Measurements from ENCODE around the genes FAT4, INTU and SLC7A11.

DNA sequence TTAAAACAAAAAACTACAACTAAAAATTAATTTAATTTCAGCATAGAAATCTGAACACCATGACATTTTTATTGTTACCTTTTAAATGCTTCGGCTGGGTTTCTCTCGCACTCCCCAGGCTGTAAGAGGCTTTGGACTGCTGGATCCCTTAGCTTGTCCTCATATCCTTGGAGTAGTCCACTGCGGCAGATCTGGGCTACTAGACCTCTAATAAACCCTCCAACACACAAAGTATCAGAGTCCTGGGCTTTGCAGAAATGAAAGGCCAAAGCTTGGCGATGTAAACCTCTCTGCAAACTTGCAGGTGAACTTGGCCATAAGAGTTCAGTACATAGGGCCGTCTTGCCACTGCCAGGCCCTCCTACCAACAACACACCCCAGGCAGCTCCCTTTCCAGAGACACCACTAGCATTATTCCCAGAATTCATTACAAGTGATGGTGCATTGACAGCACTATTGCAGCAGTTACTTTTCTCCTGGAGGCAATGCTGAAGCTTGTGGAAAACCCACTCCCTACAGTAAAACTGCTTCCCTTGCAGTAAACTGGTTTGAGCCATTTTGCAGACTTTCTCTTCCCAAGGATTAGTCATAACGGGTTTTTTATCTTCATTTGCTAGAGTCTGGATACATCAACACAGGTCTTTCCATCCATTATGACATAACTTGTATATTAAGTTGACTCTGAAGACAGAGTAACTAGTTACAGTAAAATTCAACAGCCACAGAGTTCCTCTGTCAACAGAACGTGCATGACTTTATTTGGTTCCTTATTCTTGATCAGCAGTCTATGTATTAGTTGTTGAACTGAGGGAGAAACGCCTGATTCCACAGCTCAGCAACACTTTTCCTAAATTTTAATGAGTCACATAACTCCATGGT, 2.4 kb downstream of the ANKRD50 start:
- PRO-cap = no peak

GRCh38 chr4:124948924-124949720, 236.6 kb upstream of the ANKRD50 start:
- PRO-cap = no peak

DNA sequence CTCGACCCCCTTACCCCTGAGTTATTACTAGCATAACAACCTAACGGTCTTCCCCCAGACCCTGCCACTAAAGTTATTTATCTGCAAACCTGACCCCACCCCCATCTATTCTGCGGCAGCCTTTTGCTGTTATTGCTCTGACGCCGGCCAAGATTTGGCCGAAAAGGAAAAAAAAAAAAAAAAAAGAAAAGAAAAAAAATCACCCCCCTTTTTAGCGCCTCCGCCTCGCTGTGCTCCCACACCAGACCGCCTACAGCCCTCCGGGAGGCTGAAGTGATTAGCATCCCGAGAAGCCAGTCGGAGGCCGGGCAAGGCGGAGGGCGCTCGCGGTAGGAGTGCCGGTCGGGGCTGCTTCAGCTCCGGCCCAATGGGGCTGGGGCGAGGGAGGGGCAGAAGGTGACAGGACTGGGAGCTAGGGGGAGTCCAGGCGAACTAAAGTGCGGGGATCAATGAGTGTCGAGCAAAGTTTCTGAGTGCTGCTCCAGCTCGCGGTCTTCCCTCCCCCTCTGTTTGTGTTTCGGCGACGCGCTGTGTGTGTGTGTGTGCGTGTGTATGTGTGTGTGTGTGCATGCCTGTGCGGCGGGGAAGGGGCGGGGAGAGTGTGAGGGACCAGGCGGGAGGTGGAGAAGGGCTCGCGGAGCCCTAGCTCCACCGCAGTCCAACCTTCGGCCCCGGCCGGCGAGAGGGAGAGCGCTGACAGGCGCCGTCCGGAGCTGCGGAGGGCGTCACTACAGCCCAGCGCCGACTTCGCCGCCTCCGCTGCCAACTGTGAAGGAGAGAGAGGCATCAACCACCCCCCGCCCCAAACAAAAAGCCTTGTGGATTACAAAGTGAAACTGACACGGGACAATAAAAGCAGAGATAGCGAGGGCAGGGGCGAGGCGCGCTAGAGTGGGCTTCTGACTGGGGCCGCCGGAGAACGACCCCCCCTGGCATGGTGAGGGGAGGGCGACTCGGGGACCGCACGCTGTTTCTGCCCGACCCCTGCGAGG, at the start of gene FAT4:
TSS of gene FAT4 (plus strand) at position 430 of the 992 bp plus-strand sequence.
- PRO-cap = bidirectional peak, plus-strand start at position 296 of the sequence, minus-strand start at position 275 of the sequence; bidirectional peak, plus-strand start at position 463 of the sequence, minus-strand start at position 439 of the sequence; bidirectional peak, plus-strand start at position 675 of the sequence, minus-strand start at position 508 of the sequence; unidirectional peak, plus-strand start at position 858 of the sequence

DNA sequence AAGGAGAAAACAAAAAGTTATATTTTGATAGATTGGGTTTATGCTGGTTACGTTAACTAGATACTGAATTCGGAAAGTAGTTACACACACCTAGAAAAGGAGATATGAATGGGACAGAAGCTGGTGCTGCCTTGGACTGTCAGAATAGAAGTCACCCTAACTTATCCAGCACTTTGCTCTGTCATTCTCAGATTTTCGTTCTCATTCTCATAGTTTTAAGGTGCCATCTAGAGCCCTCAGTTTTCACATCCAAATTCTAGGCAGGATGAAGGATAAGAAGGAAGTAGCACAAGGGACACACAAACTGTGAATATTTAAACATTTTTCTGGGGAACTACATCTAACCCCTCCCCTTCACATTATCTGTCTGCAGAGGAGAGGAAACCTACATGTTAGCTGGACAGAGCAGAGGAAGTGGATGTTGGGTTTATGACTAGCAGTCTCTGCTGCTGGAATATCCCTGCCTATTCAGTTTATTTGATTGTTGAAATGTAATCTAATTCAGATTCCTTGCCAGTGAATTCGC, 521.9 kb downstream of the FAT4 start:
- PRO-cap = no peak

GRCh38 chr4:126483574-126484450, 1148.9 kb upstream of the INTU start:
- PRO-cap = no peak

DNA sequence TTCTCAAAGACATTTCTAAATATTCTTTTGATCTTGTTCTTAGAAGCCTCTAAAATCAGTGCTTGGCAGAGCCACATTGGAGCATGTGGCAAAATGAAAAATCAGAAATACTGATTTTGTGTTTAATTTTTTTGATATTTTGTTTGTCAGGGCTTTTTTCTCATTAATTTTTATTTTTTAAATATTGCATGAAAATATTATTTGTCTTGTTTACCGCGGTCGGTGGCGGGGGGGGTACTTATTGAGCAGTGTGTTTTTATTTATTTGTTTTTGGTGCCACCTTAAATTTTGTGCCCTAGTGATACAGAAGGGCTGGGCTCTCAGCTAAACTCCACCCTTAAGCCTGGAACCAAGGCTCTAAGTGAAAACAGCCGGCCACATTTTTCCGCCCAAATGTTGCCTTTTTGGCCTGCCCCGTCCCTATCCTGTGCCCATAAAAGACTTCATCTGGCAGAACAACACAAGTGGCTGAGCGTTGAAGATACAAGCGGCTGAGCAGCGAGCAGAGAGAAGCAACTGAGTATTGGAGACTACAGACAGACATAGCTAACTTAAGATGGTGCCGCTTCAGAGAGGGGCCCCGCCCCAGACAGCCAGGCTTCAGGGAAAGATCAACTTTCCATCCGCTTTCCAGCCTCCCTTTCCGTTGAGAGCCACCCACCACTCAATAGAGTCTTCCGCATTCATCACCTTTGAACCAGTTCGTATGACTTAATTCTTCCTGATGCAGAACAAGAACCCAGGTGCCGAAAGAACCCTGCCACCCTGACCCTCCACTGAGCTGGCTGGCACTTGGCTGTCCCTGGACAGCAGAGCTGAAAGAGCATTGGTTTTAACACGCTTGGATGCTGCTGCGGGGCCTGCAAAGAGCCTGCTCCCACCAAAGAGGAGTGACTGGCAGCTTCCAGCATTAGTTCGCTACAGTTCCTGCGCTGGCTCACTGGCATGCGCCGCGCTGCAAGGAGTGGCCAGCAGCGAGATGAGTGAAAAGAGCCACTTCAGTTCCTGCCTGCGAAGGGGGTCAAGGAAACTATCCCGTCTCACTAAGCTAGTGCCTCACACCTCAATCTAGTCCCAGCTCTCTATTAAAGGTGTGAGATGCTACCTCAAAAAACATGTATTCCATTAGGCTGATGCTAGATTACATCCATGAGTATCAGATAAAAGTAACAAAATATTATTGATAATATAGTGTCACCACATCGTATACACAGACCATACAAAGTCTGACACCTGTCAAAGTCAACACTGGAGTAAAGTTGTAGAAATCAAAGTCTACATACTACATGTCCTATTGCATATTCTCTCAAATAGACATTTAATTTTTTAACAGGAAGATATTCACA, 853.1 kb upstream of the INTU start:
- PRO-cap = no peak

- PRO-cap = no peak
Observed at GRCh38 chr4:127632327-127633469, at the start of gene INTU. Gene INTU, plus strand, starts transcription at chr4:127632957.

DNA sequence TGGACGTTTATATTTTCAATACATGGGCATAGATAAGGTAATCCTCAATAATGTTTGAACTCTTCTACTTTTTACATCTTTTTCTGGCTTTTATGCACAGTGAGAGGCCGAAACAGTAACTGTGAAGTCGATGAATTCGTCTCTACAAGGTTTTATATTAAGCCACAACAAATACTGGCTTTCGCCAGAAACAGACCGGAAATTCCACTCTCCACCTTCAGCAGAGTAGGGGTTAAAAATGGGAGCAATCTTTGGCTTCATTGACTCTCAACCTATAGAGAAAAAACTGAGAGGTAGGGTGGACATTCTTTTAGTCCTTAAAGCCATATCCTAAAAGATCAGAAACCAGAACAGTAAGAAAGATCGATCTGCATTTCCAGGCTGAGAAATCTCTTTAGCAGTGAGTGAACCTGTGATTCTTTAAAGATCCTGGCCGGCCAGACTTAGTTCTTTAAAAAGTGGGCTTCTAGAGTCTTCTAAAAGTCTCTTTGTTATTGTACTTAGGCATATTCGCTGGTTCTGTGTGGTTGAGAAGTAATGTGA, 1.9 kb downstream of the HSPA4L start:
- PRO-cap = no peak

DNA sequence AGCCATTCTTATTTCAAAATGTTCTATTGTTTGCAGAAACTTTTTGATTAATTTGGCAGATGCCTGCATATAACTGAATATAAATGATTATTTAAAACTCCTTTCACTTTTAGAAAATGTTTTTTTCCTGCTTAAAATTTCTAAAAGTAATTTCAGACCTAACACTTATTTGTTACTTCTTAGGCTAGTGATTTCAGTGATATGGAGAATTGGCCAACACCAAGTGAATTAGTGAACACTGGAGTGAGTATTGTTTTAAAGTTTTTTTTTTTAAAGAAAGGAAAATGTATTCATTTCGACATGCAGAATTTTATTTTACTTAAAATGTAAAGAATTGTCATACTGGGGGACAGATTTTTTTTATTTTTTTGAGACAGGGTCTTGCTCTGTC, 13.6 kb downstream of the LARP1B start:
- PRO-cap = no peak

- PRO-cap = no peak
Observed at GRCh38 chr4:128427792-128428408, 140.3 kb upstream of the PGRMC2 start.

- PRO-cap = no peak
Observed at GRCh38 chr4:128483742-128484321, 196.2 kb upstream of the PGRMC2 start.

DNA sequence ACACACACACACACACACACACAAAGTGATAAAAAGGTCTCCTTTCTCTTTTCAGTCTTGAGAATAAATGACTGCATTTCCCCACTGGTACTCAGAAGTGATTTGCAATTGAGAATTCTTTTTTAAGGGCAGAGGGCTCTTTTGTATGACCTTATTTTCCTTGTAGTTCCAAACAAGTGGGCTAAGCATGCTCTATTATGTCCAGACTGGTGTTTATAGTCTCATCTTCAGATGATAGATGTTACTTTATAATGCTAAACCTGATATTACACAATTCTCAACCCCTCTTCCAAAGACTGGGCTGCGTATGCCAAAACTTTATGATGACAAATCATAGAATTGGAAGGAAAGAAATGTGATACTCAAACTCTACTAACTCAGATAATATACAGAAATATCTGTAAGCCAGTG, 240.0 kb upstream of the JADE1 start:
- PRO-cap = no peak

DNA sequence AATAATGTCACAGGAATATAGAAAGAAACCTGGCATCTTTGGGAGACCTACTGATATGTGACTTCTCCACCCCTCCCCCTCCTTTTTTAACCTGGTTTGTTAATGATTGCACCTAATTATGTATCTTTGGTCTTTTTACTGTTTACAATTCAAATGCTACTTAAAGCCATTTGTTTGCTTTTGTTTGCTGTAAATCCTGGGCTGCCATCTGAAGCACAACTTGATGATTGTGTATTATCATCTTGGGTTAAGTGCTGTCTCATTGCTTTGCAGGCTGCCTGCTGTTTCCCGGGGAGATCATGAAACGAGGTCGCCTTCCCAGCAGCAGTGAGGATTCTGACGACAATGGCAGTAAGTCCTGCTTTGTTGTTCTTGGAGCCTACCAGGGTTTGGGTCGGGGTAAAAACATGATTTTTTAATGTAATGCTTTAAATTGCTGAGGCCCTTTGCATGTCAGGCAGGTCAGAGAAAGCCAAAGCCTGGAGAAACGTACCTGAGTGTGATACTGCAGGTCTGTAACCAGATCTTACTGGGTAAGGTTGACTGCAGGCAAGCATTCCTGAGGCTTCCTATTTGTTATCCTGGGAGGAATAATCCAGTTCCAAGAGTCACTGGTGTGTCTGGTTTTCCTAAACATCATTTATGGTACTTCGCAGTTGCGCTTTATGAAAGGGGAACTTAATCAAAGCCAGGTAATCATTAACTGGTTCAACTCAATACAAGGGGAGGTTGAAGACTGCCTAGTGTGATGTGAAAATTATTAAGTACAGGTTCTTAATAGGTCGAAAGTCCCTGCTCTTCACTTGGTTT, 22.2 kb downstream of the JADE1 start:
- PRO-cap = no peak

DNA sequence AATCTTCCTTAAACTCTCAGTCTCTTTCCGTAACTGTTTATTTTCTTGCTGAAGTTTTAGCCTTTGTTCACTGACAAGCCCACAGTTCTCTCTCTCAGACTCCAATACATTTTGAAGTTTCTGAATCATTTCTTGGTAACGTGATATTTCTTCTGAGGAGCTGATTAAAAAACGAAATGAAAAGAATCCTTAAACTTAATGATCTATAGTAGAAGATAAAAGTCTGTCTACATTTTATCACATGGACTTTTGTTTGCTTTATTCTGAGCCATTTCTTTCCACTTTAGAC, 133.5 kb downstream of the JADE1 start:
- PRO-cap = no peak

DNA sequence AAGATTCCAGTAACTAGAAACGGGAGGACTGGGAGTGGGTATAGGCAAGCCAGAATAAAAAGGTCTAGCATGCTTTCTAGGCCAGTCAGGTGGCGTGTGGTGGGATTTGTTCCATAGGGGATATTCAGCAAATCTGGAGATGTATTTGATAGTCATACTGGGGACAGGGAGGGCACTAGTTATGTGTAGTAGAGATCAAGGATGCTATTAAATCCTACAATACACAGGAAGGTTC, 927.9 kb downstream of the C4orf33 start:
- PRO-cap = no peak

GRCh38 chr4:134622691-134623350, 421.2 kb upstream of the PABPC4L start:
- PRO-cap = no peak

DNA sequence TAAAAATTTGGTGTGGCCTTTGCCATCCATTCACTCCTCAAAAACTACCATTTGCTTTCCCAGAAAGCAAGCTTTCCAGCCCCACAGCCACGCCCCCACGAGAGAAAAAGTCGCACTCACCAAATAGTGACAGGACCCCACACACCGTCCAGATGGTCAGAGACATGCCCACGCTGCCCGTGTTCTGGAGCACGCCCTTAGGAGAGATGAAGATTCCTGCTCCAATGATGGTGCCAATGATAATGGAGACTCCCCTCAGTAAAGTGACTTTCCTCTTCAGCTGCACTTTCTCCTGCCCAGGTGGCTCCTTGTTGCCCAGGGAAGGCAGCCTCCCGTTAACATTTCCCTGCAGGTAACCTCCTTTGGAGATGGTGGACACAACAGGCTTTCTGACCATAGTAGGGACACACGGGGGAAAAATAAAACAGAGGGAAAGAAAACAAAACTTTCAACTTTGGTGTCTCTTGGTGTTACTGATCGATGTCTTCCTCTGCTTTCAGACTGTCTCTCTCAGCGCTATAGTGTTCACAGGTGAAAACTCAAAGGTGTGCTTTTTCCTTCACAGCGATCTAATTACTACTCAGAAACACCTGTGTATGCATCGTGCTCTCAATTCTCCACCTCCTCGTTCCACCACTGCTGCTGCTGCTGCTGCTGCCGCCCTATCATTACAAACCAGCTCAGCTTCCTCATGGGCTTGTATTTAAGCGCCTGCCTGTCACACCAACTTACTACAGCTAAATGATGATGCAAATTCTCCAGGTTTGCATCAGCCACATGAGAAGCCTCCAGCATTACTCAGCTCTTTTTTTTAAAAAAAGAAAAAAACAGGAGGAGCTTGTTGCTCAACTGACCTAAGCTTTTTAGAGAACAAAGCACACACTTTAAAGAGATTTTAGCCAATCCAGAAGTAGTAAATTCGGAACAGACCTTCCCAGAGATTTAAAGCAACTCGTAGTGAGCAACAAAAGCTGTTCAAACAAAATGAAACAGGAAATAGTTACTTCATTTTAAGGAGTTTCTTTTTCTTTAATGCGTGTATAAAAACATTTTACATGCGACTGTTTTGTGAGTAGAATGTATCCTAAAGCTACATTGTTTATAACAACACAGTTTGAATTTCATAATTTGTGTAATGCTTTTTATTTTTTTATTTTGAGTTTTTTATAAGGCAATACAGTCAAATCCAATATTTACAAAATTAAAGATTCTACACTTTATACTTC, at the start of gene SLC7A11:
TSS of gene SLC7A11 (minus strand) at position 677 of the 1,226 bp plus-strand sequence.
- PRO-cap = no peak

GRCh38 chr4:138773337-138773802, 242.2 kb upstream of the NOCT start:
- PRO-cap = no peak

GRCh38 chr4:138864930-138865446, 150.6 kb upstream of the NOCT start:
- PRO-cap = no peak

DNA sequence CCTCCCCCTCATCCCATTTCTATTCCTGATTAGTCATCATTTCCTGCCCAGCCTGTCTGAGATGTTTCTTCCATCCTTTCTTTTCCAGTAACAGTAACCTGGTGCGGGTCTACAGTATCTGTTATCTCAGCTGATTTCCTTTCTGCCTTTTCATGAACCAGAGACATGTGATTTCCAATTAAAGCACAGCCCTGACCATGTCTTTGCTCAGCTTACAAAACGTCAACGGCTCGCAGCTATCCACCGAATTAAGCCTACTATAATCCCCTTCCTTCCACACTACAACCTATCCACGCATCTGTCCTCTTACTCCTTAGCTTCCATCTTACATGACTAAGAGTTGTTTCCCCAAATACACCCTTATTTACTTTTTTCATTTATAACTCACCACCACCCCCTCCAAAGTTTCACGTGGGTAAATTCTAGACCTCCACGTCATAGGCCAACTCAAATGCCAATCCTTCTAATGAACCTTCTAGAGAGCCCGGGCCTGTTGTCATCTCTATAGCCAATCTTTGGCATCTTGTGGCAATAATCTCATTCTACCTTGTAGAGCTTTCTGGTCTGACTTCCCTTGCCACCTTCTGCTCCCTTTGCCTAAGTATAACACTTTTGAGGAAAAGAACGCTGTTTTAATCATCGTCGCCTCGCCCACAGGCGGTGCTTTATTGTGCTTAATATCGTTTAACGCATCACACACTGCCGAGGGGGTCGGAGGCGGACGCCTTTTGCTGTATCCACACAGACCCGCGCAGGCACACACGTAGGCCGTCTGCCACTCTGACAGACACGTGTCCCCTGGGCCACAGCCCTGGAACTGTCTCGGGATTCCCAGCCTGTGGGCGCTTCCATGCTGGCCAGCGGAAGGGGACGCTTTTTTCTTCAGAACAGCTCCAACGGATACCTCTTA, 661 bp upstream of the NOCT start:
- PRO-cap = unidirectional peak, plus-strand start at position 87 of the sequence; unidirectional peak, minus-strand start at position 335 of the sequence; bidirectional peak, plus-strand start at position 540 of the sequence, minus-strand start at position 335 of the sequence; bidirectional peak, plus-strand start outside the sequence, minus-strand start at position 782 of the sequence

All from cardiac septum (tissue), 1 donor.